Measurements from ENCODE around the gene CALHM5.

DNA sequence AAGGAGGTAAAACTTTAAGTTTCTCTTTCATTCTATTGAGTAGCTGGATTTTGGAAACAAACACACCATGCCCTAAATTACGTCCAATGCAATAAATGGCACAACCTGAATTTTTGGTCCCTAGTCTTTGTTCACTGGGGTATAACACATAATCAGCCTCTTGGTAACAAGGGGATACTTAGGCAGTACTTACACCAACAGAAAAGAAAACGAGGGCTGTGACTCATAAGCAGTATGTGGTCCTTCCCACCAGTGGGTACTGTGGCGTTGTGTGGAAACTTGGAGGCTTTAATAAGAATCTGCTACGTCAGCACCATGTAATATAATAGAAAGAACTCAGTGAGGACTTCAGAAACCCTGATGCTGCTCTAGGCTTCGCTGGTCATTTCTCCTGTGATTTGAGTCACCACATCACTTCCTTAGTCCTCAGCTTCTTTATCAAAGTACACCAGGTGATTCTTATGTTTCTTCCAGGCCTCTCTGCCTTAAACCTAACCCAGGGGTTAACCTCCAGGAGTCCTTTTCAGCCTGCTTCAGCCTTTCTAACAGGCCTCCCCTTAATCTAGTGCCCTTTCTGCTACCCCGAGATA, 68.7 kb downstream of the FYN start:
- RRBS, result no CpG with 5 or more reads among the region's 6 CpGs

GRCh38 chr6:111818431-111818754, 54.9 kb downstream of the FYN start:
- RRBS, result no CpG with 5 or more reads among the region's 3 CpGs

GRCh38 chr6:111850739-111850938, 22.6 kb downstream of the FYN start:
- RRBS, result no CpG with 5 or more reads among the region's 3 CpGs

DNA sequence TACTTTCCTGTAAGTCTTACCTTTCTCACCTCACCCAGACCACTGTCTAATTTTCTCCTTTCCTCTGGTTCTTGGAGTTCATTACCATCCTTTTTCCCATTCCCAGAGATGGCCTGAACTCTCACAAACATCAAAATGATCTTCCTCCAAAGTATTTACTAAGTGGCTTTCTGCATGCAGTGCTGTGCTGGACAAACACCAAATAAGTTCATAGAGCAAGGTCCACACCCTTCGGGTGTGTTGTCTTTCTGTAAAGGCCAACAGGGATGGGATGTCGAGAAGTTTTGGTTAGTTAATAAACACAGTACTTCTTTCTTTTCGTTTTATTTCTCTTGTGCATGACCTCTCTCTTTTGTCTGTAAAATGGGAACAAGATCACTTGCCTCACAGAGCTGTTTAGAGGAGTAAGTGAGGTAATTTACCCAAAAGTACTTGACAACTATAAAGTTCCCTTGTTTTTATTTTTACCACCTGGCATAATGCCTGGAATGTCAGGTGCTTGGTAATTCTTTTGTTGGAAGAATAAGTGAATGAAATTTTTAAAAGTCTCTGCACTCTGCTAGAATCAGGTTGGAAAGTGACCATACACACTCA, 22.9 kb upstream of the CCN6 start:
- RRBS, result no CpG with 5 or more reads among the region's 3 CpGs

- RRBS, result no CpG with 5 or more reads among the region's 8 CpGs
Observed at GRCh38 chr6:112053711-112054021, 238 bp upstream of the CCN6 start.

GRCh38 chr6:112250968-112252103, 3.0 kb downstream of the LAMA4 start:
- RRBS, result no CpG with 5 or more reads among the region's 8 CpGs

GRCh38 chr6:112259374-112259868, 5.1 kb upstream of the LAMA4 start:
- RRBS, result no CpG with 5 or more reads among the region's 4 CpGs

- RRBS, result 1% methylated on average over 9 of the region's 21 CpGs
Observed at GRCh38 chr6:113859054-113859306, 1.8 kb downstream of the MARCKS start.

GRCh38 chr6:116038692-116038891, 22.1 kb downstream of the FRK start:
- RRBS, result no CpG with 5 or more reads among the region's 9 CpGs

GRCh38 chr6:116511245-116512616, at the start of gene CALHM5:
Gene CALHM5 (plus strand): TSS chr6:116511639.
- RRBS, result no CpG with 5 or more reads among the region's 15 CpGs

DNA sequence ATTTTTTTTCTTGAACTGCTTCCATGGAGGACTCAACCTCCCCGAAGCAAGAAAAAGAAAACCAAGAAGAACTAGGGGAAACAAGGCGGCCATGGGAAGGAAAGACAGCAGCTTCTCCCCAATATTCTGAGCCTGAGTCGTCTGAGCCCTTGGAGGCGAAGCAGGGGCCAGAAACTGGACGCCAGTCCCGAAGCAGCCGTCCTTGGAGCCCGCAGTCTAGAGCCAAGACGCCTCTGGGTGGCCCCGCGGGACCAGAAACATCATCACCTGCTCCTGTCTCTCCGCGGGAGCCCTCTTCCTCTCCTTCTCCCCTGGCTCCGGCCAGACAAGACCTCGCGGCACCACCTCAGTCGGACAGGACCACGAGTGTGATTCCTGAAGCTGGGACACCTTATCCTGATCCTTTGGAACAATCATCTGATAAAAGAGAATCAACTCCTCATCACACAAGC, 348 bp downstream of the RSPH4A start:
- RRBS, result no CpG with 5 or more reads among the region's 18 CpGs

DNA sequence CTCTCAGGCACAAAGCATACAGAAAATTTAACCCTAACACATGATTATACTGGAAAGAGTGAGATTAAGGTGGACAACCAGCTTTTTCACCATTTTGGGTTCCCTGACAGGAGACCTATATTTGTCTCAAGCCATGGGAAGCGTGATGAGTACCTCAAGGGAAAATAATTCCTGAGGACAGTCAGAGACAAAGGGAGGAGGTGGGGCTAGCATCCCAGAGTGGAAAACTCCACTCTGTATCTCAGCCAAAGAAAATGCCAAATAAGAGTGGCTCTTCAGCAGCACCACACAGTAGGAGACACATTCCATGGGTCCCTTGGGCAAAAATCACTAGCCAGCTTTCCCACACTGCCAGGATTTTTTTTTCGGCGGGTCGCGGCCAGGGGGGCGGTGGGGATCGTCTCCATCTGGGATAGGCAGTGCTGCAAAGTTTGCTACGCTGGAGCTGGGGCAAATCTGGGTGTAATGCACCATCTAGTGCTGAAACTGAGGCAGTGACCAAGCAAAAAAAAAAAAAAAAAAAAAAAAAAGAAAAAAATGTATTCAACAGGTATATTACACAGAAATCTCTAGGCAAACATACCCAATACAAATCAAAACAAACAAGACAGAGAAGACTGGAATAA, 77.4 kb upstream of the SLC35F1 start:
- RRBS, result no CpG with 5 or more reads among the region's 8 CpGs

DNA sequence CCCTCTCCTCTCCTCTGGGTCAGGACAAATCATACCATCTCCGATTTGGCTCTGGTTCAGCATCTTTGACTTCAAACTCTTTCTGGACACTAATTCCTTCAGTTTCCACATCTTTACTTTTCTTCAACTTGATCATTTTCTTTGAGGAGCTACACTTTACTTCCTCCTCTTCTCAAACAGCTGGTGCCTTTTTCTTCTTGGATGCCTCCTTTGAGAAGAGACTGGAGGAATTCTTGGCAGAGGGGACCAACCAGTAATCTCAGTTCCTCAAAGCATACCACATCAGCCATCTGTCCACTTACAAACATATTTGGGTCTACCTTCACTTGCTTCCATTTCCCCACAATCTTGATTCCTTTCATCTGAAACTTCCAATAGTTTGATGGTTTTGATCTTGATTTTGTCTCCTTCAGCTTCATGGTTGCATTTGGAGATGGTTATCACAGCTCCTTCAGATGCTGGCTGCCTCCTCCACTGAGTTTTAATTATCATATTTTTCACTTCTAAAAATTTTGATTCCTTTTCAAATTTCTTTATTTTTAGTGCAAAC, 93.4 kb upstream of the PLN start:
- RRBS, result no CpG with 5 or more reads among the region's 1 CpG

GRCh38 chr6:118468875-118469325, 79.2 kb upstream of the PLN start:
- RRBS, result no CpG with 5 or more reads among the region's 3 CpGs

- RRBS, result no CpG with 5 or more reads among the region's 4 CpGs
Observed at GRCh38 chr6:118705769-118706595, 54.6 kb upstream of the CEP85L start.

- RRBS, result no CpG with 5 or more reads among the region's 5 CpGs
Observed at GRCh38 chr6:118709721-118710462, 58.5 kb upstream of the CEP85L start.

DNA sequence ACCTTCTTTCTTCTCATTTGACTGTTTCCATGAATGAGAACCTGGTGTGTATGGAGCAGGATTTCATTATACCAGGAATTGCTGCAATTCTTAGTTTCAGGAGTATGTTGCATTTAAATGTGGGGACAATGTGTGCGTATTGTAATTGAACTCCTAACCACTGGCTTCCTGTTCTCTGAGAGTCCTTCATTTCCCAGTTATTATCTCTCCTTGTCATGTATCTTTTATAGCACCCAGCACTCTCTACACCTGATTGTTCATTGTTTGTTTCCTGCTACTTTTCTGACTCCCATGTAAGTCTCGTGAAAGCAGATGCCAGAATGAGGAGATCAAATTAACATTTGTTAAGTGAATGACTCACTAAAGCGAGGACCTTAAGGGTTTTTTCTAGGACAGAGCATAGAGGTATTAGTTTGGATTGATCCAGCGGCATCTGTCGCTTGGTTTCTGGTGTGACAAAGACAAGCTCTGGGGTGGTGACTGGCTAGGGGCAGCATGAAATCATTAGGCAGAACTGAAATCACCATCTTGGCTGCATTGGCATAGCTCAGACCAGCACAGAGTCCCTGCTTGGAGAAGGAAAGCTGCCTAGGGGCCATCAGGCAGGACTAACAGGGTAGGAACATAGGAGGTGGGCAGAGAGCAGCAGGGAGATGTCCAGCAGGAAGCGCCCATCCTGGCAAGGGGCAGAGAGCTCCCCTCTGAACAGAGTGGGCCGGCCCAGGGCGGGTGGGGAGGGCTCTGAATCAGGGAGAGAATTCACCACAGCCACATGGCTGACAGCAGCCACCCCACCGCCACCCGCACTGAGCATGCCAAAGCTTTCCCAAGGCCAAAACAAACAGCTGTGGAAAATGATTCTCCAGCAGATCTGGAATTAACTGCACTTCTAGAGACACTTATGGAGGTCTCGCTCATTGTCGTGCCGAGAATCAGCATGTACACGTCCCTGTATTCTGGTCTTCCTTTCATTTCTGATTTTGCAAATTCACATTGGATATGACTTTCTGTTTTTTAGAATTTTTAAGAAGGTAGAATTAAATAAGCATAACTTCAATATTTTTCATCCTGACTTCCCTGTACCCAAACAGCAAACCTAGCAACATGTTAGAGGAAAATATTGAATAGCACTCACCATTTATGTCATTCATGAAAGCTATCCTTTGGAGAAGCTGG, 97.2 kb upstream of the CEP85L start:
- RRBS, result no CpG with 5 or more reads among the region's 14 CpGs

- RRBS, result no CpG with 5 or more reads among the region's 6 CpGs
Observed at GRCh38 chr6:118916289-118916677, 18.7 kb downstream of the MCM9 start.

DNA sequence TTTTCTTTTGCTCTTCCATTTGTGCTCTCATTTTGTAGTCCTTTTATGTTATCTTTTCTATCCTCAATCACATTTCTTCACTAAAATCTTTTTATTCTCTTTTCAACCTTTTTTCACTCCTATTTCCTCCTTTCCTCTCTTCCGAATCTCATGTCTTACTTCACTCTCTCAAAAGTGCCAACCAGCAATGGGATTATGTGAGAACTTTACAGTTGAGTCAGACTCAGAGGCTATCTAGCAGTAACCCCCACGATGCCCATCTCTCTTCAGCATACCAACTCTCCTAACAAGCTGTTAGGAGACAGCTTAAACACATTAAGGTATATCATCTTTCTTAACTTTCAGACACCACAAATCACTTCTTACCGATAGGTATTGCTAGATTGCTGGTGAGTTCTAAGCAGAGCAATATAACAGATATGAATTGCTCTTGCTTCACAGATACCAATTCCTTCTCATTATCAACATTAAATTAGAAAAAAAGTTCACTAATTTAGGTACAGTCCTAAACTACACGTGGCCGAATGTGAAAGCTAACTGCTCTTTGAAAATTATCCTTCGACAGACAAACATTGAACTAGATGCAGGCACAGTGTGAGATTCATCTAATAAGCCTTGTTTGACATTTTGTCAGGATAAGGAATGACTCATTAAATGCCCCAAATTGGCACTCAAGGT, 1.3 kb downstream of the FAM184A start:
- RRBS, result no CpG with 5 or more reads among the region's 6 CpGs